Colon Carcinoma Metastatic in the Brain (tissue), 2 donors: ENCODE measurements around a stretch of chr12.

GRCh38 chr12:7571043-7571841, 67.7 kb upstream of the CD163 start:
- PRO-cap, 2 experiments, result no peak in any of the 2 experiments

DNA sequence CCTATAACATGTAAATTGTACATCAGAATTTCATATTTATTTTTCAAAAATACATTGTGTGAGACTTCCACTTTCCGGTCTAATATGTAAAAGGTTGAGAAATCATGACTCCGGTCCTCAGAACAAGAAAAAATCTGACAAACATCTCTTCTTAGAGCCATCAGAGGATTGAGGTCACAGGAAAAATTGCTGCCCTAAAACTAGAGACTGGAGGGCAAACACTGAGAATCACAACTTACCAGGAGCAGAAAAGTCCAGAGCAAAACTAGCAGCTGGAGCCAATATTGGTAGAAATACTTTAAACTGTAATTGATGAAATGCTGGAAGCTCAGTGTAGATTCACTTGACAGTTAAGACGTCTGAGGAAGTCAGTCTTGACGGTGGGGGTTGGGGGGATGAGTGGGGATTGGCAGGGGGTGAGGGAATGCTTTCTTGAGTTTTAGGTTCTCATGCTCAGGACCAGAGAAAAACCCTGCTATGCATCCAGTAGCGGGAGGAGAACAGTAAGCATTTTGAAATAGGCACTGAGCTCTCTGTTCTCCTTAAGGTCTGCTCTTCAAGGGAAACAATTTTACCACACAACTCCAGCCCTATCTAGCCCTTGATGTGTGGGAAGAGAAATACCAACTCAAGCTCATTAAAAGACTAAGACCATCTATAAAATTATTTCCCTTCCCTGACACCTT, 71.5 kb upstream of the CD163 start:
- PRO-cap, 2 experiments, result no peak in any of the 2 experiments

DNA sequence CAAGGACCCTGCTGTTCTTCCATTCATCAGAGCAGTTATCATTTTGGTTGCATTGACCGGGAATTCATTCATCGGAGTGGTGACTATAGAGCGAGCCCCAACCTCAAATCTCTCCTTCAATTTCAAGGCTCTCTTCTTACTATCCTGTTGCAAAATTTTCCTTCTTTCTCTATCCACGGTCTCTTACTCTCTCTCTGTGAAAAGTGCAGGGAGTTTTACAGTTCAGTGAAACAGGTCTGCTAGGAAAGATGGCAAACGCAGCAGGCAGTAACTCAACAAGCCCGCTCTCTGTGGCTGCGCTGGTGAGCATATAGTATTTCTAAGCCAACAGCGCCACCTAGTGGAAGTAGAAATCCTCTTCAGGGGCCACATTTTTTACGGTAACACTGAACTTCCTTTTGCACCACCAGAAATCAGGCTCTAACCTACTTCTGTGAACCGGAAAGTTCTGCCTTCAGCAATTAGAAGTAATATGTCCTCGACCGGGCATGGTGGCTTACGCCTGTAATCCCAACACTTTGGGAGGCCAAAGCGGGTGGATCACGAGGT, 27.1 kb downstream of the APOBEC1 start:
- PRO-cap, 2 experiments, result no peak in any of the 2 experiments

- PRO-cap, 2 experiments, result no peak in any of the 2 experiments
Observed at GRCh38 chr12:7924843-7925594, 11.0 kb downstream of the SLC2A3 start.

GRCh38 chr12:7925595-7926360, 10.2 kb downstream of the SLC2A3 start:
- PRO-cap, 2 experiments, result no peak in any of the 2 experiments

- PRO-cap, 2 experiments, result no peak in any of the 2 experiments
Observed at GRCh38 chr12:7934144-7934415, 1.9 kb downstream of the SLC2A3 start.

DNA sequence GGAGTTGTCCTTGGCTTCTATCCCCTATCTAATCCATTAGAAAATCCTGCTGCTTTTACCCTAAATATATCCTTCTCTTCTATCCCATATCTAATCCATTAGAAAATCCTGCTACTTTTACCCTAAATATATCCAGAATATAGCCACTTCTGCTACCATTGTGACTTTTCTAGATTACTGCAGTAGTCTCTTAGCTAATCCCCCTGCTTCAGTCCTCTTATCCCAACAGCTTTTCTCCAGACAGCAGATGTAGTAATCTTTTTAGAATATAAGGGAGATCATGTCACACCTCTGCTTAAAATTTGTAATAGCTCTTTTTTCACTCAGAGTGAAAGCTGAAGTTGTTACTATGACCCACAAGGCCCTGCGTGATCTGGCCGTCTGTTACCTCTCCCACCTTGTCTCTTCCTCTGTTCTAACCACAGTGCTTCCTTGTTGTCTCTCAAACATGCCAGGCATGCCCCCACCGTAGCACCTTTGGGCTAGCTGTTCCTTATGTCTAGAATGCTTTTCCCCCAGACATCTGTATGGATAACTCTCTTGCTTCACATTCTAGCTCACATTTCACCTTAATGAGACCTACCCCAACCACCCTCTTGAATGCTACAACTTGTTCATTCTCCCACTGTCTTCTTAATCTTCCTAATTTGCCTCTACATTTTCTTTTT, 6.4 kb downstream of the NECAP1 start:
- PRO-cap, 2 experiments, result no peak in any of the 2 experiments

- PRO-cap, 2 experiments, result no peak in any of the 2 experiments
Observed at GRCh38 chr12:8221500-8221962, 5.9 kb downstream of the FAM90A1 start.

- PRO-cap, 2 experiments, result peak in 2 of 2 experiments; most common minus-strand start chr12:8242935 (in 2)
Observed at GRCh38 chr12:8242689-8243087, 15.3 kb upstream of the FAM90A1 start.

- PRO-cap, 2 experiments, result no peak in any of the 2 experiments
Observed at GRCh38 chr12:8390213-8390928, 65.4 kb upstream of the CLEC6A start.

GRCh38 chr12:8452955-8453538, 2.7 kb upstream of the CLEC6A start:
- PRO-cap, 2 experiments, result no peak in any of the 2 experiments

DNA sequence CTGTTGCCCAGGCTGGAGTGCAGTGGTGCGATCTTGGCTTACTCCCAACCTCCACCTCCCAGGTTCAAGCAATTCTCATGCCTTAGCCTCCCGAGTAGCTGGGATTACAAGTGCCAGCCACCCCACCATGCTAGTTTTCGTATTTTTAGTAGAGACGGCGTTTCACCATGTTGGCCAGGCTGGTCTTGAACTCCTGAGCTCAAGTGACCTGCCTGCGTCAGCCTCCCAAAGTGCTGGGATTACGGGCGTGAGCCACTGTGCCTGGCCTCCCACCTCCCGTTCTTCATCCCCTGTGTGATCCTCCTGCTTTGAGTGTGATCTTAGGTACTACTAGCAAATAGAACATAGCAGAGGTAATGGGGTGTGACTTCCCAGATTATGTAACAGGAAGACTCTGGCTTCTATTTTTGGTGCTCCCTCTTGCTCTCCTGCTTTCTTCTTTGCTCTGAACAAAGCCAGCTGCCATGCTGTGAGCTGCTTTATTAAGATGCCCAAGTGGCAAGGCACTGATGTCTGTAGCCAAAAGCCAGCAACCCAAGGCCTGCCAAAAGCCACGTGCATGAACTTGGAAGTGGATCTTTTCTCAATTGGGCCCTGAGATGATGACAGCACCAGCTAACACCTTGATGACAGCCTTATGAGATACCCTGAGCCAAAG, 5.7 kb upstream of the MFAP5 start:
- PRO-cap, 2 experiments, result no peak in any of the 2 experiments

GRCh38 chr12:8953742-8954648, 4.5 kb upstream of the M6PR start:
- PRO-cap, 2 experiments, result no peak in any of the 2 experiments

DNA sequence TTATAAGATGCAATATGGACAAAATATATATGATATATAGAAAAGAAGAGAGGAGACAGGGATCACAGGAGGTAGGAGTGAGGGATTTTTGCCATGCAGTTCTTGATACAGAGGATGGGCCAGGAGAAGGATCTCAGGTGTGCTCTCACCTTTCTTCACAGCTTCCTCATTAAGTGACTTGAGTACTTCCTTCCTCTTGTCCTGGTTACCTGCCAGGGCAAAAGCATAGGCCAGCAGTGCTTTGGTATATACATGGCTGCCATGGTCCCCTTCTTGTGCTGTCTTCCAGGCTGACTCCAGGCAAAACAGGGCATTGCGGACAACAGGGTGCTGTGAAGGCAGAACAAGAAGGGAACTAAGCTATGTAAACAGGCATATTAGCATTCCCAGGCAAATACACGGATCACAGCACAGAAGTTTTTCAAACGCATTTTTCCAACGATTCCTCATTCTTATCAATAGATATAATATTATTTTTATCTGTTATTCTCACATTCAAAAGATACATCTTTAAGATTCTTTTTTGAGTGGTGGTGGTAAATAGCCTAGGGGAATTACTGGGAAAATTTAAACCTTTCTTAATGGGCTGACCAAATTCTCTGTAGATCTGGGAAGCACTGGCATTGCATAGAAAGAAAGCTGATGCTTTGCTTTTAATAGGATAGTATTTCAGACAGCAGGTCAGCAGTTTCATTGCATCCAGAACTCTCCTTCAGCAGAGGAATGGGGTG, 38.9 kb downstream of the A2M start:
- PRO-cap, 2 experiments, result no peak in any of the 2 experiments

DNA sequence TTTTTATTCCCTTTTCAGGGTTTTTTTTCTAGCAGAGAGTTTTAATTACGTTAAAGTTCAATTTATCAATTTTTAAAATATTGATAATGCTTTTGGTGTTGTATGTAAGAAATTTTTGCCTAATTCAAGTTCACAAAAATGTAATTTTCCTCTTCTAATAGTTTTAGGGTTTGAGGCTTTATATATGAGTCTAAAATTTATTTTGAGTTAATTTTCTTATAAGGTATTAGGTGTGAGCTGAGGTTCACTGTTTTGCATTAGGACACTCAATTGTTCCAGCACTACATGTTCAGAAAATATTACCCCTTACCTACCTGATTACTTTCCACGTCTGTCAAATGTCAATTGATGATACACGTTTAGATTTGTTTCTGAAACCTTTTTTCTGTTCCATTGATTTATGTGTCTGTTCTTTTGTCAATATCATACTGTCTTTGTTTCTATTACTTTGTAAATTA, 17.4 kb upstream of the CLEC2D start:
- PRO-cap, 2 experiments, result no peak in any of the 2 experiments

GRCh38 chr12:9695025-9696121, 25.9 kb downstream of the CLEC2D start:
- PRO-cap, 2 experiments, result no peak in any of the 2 experiments

DNA sequence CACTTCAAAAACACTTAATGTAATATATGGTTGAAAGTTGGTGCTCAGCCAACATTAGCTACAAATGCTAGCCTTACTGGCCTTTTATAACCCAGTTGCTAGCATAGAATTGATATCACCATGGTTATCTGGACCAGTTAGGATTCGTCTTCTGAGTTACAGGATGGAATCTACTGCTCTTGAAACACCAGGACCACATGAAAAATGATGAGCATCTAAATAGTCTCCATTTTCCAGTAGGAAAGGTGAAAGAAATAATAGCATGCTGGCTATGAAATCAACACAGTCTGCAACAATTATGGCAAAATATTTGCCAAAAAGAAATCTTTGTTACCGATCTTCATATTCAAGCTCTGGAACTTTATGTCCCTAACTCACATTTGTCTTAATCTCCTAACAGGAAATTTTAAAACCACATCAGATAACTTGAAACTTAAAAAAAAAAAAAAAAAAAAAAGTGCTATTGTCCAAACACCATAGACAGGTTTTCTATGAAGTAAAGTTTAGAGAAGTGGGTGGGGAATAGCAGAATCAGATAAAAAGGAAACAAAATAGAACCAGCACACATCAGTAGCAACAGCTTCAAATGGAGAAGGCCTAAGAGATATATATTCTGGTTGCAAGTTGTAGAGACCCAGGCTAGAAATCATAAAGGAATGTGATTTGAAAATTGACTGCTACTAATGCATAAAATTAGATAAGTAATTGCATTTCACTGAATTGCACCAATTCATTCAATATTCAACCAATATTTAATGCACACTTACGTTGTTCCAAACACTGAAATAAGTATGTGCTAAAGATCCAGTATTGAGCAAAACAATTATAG, 12.8 kb upstream of the CD69 start:
- PRO-cap, 2 experiments, result no peak in any of the 2 experiments

DNA sequence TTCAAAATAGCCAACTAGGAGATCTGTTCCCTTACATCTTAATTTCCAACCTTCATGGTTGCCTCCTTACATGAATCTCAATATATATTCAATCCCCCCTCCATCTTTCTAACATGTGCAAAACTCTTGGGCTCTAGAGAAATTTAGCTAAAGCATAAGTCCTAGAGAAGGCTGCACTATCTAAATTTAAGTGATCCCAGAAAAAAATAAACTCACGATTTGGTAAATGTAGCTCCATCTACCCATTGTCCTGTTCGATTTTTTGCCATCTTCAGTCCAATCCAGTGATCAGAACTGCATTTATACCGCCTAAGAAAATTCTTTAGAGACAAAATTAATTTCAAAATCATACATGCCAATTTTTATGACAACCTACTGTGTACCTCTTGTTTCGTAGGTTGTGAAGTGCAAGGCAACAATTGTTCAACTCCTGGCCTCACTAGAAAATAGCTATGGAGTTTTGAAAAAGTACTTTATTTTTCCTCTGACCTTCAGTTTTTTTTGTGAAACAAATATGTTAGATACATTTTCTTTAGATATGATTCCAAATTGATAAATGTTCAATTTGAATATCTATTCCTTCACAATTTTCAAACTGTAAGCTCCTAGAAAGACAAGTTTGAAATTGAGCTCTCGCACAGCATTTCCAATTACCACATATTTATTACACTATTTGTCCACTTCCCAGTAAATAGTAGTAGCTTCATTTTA, 14.8 kb downstream of the CLEC2B start:
- PRO-cap, 2 experiments, result no peak in any of the 2 experiments

DNA sequence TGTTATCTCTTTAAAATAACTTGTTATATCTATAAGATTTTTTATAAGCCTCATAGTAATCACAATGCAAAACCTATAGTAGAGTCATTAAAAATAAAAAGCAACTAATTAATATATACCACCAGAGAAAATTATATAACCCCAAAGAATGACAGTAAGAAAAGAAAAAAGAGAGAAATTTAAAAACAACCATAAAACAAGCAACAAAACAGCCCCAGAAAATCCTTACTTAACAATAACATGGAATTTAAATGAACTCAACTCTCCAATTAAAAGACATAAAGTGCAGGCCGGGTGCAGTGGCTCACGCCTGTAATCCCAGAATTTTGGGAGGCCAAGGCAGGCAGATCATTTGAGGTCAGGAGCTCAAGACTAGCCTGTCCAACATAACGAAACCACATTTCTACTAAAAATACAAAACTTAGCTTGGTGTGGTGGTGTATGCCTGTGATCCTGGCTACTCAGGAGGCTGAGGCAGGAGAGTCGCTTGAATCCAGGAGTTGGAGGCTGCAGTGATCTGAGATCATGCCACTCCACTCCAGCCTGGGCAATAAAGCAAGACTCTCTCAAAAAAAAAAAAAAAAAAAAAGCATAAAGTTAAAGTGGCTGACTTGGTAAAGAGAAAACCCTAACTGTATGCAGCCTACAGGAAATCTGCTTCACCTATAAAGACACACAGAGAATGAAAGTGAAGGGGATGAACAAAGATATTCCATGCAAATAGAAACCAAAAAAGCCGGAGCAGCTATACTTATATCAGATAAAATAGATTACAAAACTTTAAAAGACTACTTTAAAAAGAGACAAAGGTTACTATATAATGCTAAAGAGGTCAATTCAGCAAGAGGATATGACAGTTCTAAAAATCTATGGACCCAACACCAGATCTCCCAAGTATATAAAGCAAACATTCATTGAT, 4.3 kb downstream of the CLEC2B start:
- PRO-cap, 2 experiments, result no peak in any of the 2 experiments

DNA sequence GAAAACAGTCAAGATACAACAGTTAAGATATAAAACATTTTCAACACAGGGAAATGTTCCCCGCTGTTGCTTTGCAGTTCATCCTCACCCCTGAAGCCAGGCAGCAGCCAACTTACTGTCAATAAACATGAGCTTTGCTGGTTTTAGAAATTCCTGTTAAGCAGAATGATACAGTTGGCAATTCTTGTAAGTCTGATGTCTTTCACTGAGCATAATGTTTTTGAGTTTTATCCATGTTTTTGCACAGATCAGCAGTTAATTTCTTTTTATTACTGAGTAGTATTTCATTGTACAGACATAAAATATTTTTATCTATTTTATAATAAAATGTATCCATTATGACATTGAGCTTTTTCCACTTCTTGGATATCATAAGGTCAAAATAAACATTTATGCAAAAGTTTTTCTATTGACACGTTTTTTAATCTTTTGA, 1.3 kb upstream of the CLEC2B start:
- PRO-cap, 2 experiments, result no peak in any of the 2 experiments